Fibroblast of villous mesenchyme (primary cell): ENCODE results near the genes ARHGAP18, AKAP7, ARG1, CTAGE9, CCN2, TAAR9, TAAR8 and TAAR6.

DNA sequence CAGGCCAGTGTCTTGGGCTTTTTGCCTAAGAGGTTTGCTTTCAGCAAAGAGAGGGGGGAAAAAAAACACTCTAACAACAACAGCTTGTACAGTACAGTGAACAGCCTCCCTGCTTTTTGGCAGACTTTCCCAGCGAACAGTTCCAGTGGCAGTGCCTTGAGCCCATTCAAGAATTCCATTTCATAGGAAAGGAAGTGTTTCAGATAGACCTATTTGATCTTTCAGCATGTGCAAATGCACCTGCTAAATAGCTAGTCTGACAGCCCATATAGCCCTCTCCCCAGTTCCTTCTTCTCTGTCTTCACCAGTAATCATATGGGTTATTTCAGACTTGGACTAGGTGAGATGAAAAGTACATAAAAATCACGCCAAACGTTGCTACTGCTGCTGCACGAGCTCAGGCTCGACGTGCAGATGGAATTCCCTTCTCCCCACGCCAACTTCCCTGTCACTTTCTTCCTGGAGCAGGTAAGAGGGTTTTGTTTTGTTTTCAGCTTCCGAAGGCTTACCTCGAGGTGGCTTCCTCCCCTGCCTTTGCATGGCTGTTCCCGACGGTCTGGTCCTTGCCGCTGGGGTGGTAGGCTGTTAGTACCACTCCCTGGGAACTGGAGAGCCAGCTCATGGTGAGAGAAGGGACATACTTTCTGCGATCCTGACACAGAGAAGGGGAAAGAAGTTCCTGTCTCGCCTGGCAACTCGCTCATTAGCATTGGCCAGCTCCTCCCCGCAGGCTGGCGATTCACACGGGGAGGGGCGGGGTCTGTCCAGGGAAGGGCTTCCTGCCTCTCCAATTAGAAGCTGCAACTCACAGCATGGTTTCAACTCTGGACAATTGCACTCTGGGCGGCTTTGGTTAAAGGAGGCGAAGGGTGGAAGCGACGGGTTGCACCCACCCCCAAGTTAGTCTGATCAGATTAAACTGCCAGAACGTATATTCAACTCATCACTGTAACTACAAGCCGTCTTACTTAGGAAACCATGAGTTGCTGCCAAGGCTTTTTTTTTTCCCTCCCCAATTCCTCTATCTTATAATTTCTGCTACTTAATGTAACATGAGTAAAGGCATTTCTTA is at the start of gene ARHGAP18:
TSS of gene ARHGAP18 (minus strand) at position 663 of the 1,072 bp plus-strand sequence.
- CAGE, long polyA plus RNA = no peak

GRCh38 chr6:129767004-129767805 is 57.2 kb upstream of the ARHGAP18 start:
- CAGE, long polyA plus RNA = no peak

DNA sequence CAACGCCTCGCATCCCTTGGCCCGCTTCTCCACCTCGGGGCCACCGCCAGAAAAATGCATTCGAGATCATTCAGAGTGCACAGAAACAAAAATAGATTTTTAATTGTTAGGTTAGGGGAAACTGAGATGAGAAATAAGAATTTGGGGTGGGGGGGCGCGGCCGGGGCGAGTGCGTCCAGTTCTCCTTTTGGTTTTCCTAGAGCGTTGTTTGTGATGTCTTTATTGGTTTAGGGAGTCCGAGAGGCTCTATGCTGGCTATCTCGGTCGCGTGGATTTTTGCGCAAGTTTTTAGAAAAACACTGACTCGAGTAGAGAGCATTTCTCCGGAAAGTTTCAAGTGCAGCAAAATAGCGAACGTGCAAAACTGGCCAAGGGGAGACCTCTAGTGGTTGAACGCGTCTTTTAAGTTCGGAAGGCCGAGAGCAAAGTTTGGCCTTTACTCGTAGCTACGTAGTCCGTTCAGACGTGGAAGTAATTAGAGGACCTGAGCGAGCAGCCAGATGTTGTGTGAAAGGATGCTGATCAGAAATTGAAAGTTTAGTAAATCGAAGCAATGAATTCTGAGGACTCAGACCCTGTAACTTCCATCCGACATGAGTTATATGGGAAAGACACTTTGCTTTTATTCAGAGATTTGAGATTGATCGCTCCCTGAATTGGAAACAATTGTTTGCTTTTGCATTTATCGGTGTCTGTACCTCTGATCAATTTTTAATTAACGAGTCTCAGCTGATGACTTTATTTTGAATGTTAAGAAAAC is 2.6 kb downstream of the L3MBTL3 start:
- CAGE, long polyA plus RNA = no peak

GRCh38 chr6:130183602-130184450 is 38.9 kb downstream of the SAMD3 start:
- CAGE, long polyA plus RNA = no peak

- CAGE, long polyA plus RNA = no peak
Measured at GRCh38 chr6:131063333-131063643, 243 bp upstream of the EPB41L2 start.

- CAGE, long polyA plus RNA = no peak
Measured at GRCh38 chr6:131134833-131136141, at the start of gene AKAP7. Gene AKAP7, plus strand, starts transcription at chr6:131135467.

- CAGE, long polyA plus RNA = no peak
Measured at GRCh38 chr6:131573006-131573510, at the start of gene ARG1. Gene ARG1, plus strand, starts transcription at chr6:131573226.

DNA sequence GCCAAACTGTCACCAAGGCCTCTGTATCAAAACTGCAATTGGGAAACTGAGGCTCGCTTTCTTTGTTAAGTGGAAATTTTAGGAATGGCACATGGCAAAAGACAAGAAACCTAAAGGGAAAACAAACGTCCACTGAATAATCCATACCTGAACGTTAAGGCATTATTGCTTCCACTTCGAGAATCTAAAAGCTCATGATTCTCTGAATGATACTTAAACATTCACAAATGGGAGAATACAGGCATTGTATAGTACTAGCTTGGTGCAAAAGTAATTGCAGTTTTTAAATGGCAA is 7.1 kb downstream of the ARG1 start:
- CAGE, long polyA plus RNA = no peak

DNA sequence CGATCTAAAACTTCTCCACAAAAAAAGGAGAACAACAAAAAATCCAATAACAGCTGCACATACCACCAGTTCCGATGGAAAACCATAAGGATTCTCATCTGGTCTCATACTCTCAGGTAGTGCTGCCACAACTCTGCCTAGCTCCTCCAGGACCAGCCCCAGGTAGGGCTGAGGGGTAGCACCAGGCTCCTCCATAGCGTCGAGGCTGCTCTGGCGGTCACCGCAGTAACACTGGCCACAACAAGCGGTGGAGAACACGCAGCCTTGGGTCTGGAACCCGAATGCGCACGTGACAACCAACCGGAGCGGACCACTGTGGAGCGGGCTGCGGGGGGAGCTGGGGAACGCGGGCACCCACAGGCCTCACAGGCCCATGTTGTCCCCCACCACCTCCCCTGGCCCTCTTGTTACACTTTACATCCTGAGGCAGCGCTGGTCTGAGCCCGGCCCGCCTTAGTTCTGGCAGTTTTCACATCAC is at the start of gene CTAGE9:
TSS of gene CTAGE9 (minus strand) at position 195 of the 478 bp plus-strand sequence.
- CAGE, long polyA plus RNA = no peak

DNA sequence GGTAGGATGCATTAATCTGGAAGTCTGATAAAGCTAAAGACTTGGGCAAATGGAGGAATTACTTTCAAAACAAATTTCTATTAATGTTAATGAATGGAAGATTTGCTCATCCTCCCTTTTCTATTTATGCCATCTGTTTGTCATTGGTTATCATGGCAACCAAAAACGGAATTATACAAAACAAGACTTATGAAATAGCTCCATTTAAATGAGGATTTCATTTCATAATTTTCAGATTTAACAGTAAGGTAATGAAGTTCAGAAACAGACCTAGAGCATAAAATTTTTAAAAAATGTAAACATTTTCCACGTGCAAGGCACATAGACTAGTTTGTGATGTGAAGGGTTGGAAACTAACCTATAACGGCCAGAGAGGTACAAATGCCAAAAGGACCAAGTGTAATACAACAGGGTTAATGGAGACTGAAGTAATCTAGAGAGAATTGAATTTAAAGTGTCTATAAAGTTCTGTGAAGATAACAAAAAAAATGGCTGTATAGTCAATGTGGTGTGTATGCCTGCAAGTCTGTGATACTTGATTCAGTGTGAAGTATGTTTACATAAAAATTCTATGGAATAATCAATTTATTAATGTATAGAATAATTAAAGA is 3.6 kb downstream of the CCN2 start:
- CAGE, long polyA plus RNA = no peak

GRCh38 chr6:131948084-131948494 is 3.1 kb downstream of the CCN2 start:
- CAGE, long polyA plus RNA = no peak

- CAGE, long polyA plus RNA = no peak
Measured at GRCh38 chr6:131951020-131952022, at the start of gene CCN2. Gene CCN2, minus strand, starts transcription at chr6:131951372.

- CAGE, long polyA plus RNA = no peak
Measured at GRCh38 chr6:131958714-131959226, 7.6 kb upstream of the CCN2 start.

- CAGE, long polyA plus RNA = no peak
Measured at GRCh38 chr6:132063149-132064185, 112.3 kb upstream of the CCN2 start.

DNA sequence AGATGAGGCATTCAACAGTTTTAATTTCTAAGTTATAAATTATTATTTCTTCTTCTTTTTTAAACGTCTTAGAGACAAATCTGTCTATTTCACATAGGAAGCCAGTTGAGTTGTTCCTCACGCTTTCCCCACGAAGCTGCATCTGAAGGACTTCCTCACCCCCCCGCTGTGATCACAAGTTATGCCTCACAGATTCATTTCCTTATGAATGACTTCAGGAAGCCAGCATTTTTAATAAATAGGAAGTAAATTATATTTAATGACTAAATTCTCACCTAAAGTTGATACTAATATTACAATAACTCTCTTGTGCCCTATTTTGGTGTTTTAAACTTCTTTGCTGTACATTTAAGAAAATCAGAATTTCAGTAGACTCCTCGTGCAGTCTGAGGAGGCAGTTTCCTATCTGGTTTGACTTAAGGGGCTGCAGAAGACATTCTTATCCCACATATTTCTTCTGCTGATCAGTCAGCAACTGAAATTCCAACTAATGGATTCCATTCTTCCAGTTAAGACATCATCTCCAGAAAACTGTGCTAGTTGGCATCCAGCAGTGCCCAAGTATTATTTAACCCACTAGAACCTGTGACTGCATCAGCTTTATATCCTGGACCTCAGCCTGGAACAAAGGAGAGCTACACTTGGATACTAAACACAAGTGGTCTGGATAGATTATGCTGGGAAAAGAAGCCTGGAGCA is 182.7 kb upstream of the CCN2 start:
- CAGE, long polyA plus RNA = no peak

- CAGE, long polyA plus RNA = no peak
Measured at GRCh38 chr6:132537880-132538420, at the start of gene TAAR9. Gene TAAR9, plus strand, starts transcription at chr6:132538277.

- CAGE, long polyA plus RNA = no peak
Measured at GRCh38 chr6:132552294-132552843, at the start of gene TAAR8. Gene TAAR8, plus strand, starts transcription at chr6:132552672.

GRCh38 chr6:132570290-132570543 is at the start of gene TAAR6:
Gene TAAR6, plus strand, starts transcription at chr6:132570322.
- CAGE, long polyA plus RNA = no peak

- CAGE, long polyA plus RNA = no peak
Measured at GRCh38 chr6:132732793-132733129, 18.9 kb upstream of the VNN1 start.

GRCh38 chr6:132736175-132736639 is 21.5 kb downstream of the VNN2 start:
- CAGE, long polyA plus RNA = no peak